Measurements from ENCODE around the genes CNTN4, TRNT1, LRRN1 and BHLHE40.

DNA sequence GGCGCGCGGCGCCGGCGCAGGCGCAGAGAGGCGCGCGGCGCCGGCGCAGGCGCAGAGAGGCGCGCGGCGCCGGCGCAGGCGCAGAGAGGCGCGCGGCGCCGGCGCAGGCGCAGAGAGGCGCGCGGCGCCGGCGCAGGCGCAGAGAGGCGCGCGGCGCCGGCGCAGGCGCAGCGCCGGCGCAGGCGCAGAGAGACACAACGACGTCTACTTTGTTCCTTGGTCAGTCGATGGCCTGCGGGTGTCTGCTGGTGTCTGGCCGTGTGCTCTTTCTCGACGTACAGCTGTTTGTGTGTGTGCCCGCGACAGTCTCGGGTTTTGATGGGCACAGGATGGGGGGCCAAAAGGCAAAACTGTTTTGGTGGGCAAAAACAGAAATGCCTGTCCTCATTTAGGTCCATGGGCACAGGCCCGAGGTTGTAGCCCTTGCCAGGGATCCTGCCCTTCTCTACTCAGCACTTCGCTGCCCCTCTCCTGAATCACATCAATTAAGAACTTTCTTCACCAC lies 184.9 kb upstream of the CHL1 start:
- RRBS, result no CpG with 5 or more reads among the region's 58 CpGs

DNA sequence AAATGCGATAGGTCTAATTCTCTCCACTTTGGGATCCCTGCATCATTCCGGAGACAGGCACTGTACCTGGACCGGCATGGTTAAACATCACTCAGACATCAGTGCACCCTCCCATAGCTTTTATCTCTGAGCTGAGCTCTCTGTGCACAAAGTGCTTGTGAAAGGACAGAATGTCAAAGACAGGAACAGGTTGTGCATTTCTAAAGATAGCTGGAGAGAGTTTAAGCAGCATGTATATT lies 65.4 kb upstream of the CHL1 start:
- RRBS, result no CpG with 5 or more reads among the region's 3 CpGs

DNA sequence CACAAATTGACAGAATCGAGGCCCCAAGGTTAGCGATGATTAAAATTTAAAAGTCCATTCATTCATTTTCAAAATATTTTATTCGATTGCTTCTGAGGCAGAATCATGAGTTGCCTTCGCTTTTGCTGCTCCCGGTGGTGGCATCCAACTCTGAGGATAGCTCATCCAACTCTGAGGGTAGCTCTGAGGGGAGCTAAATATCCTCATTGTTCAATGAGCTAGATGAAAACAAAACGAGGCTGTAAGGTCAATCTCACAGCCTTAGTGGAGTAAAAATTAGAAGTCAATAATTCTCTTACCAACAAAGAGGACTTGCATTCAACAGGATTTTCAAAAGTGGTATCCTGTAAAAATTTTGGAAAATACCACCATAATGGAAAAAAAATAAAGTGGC lies 869 bp upstream of the CHL1 start:
- RRBS, result no CpG with 5 or more reads among the region's 6 CpGs

GRCh38 chr3:535796-536447 lies 339.4 kb downstream of the CHL1 start:
- RRBS, result no CpG with 5 or more reads among the region's 48 CpGs

GRCh38 chr3:2098338-2099038 lies at the start of gene CNTN4:
Gene CNTN4 (plus strand): TSS chr3:2098866.
- RRBS, result 36% methylated on average over 30 of the region's 93 CpGs

DNA sequence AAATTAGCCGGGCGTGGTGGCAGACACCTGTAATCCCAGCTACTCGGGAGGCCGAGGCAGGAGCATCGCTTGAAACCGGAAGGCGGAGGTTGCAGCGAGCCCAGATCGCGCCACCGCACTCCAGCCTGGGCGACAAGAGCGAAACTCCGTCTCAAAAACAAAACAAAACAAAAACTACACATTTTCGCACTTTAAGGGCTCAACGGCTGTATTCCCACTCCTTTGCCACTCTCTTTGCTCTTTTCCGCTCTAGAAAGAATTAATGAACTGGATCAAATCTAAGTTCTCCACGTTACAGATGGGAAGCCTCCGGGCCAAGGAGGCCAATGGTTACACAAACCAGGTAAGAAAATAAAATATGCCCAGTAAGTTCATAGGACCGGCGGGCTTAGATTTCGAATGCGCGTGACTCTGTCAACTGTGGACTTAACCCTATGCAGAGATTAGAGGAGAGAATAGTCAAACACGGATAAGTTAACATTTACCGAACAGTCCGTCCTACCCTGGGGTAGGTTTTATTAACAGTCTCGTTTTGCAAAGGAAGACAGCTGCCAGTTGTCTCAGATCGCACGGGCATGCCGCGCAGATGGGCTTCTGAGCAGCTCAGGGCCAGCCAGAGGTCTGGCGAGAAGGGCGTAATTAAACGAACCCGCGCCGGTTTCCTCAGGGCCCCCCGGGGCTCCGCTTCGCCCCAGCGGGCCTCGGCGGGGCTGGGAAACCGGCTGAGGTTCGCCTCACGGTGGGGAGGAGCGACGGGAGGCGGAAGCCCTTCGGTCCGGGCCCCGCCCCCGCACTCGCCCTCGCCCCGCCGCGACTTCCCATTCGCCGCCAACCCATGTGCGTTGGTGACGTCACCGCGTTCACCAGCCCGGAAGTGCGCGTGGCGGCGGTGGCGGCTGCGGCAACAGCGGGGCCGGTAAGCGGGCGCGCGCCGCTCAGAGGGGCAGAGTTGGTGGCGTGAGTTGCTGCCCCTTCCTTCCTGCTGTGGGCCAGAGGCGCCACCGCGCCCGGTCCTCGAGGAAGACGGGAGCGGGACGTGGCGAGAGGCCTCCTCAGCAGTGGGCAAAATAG lies at the start of gene TRNT1:
TRNT1 (plus strand) TSS at position 866 of the 1,071 bp plus-strand sequence.
- RRBS, result 2% methylated on average over 49 of the region's 89 CpGs

DNA sequence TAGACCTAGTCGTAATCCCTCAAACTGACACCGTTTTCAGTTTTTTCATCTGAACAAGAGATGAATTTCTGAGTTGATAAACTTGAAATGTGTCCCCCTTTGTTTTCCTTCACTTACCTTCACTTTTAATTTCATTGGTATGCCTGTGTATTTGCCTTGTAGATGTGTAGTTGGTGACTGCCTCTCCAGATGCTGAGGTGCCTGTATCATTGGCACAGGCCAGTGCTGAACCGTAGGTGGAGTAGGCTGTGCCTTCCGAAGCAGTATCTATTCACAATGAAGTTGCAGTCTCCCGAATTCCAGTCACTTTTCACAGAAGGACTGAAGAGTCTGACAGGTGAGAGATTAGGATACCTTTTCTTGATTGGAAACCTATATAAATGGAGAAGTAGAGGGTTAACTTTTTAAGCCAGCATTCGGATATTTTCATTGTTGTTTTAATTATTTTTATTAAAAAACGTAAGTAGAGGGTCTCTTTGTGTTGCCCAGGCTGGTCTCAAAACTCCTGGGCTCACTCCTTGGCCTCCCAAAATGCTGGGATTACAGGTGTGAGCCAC lies 2.2 kb downstream of the TRNT1 start:
- RRBS, result no CpG with 5 or more reads among the region's 7 CpGs

DNA sequence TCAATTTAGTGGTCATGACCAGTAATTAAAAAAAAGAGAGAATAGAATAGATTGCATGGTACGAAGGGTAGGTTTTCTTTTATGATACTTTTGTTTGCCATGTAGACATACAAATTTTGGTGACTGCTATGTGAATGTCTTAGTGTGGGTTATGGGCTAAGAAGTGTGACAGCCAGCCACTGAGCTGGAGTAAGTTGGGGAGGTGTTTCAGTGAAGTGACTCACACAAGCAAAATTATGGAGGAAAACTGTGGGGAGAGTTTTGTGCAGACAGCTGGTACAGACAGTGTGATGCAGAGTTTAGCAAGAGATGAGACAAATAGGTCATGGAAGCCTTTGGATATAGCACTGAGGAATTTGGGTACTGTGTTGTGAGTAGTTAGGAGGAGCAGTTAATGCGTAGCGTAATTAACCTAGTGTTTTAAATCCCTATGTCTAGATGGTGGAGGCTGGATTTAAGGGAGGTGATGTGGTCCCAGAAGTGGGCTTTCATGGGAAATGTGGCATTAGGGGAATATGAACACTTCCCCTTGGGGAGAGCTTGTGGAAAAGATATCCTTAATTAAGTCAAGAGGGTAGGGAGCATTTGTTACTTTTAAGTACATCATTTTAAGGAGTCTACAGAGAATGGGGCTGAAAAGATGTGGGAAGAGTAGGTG lies 8.4 kb downstream of the TRNT1 start:
- RRBS, result no CpG with 5 or more reads among the region's 3 CpGs

DNA sequence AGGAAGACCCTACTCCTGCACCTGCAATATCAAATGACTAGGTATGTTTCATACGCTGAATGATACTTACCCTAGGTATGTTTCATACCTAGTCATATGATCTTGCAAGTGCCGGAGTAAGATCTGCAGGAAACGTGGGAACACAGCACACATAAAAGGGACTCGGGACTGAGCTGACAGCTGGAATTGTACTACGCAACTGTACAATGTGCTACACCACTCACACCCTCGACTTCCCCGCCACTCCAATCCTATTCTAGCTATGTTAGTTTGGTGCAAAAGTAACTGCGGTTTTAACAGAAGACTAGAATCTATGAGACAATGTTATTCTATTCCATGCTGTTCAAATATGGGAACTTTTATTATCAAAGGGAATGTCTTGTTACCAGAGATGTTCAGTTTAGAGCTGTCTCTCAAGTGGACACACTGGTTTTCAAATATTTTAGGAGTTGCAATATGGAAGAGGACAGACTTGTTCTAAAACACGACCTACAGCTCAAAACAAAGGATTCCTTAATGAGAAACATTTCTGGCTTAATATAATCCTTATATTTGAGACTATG lies 21.9 kb downstream of the CRBN start:
- RRBS, result no CpG with 5 or more reads among the region's 9 CpGs

DNA sequence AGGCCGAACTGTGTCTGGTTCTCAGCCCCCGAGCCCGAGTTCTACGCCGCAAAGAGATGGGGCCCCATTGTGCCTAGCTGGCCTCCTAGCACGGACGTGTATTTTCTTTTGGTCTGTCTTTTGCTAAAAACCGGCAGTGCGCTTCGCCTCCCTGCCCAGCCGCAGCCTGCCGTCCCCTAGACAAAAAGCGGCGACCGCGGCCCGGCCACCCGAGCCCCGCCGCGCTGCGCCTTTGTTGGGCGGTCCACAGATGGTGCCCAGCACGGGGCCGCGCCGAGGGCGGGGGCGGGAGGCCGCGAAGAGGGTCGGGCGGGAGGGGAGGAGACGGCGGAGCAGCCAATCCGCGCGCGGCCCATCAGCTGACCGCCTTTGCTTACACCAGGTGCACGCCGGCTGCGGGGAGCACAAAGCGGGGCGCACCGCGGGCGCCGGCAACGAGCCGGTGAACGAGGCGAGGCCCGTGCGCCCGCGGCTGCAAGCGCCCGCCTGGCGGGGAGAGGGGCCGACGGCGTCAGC lies at the start of gene LRRN1:
LRRN1 (plus strand) TSS at position 401 of the 516 bp plus-strand sequence.
- RRBS, result 1% methylated on average over 30 of the region's 63 CpGs

DNA sequence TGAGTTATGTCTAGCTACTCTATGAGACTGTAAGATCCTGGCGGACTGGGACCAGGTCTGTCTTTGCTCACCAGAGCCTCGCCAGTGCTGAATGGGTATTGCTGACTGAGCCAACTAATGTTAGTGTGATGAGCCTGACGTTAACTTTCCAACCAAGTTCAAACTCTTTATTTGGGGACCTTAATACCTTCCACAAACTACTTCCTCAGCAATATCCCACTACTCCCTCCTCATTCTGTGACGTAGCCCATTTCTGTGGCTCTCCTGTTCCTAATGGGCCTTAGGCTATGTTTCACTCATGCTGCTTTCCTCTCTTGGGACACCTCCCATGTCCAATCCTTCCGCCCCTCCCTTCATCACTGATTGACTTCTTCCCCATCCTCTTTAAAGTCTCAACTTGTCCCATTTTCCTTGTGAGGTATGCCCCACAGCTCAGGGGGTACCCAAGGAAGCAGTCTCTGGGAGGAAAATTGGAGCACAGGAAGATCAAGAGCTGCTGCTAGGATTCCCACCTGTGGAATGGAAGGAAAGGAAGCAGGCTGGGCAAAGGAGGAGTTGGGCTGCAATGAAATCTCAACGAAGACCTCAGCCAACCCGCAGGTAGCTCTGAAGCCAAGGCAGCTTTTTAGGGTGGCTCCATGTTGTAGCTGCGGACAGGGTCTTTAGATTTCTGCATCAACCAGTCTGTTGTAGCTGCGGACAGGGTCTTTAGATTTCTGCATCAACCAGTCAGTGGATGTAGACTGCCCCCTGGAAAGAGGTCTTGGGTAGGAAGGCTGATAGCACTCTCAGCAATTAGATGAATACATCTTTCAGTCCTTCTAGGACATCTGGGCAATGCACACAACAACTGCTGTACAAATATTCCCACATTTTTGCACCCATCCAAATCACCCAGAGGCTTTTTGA lies 36.0 kb downstream of the SETMAR start:
- RRBS, result no CpG with 5 or more reads among the region's 9 CpGs

- RRBS, result no CpG with 5 or more reads among the region's 9 CpGs
These were observed 49.2 kb downstream of the SUMF1 start for GRCh38 chr3:4417823-4418342.

DNA sequence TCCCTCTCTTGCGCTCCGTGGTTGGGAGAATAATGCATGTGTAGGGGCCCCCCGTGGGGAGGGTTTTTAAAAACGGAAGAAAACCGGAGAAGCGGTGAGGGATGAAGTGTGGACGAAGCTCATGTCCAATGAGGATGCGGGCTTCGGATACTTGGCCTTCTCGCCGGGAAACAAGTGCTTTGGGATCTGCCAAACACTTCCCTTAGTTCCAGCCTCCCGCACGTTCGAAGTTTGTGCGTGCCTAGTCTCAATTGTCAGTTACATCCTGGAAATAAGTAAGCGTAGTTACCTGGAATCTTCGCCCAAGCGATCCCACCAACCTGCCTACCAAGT lies 788 bp downstream of the ITPR1 start:
- RRBS, result 4% methylated on average over 7 of the region's 18 CpGs

GRCh38 chr3:4495375-4495583 lies 2.1 kb downstream of the ITPR1 start:
- RRBS, result no CpG with 5 or more reads among the region's 1 CpG

DNA sequence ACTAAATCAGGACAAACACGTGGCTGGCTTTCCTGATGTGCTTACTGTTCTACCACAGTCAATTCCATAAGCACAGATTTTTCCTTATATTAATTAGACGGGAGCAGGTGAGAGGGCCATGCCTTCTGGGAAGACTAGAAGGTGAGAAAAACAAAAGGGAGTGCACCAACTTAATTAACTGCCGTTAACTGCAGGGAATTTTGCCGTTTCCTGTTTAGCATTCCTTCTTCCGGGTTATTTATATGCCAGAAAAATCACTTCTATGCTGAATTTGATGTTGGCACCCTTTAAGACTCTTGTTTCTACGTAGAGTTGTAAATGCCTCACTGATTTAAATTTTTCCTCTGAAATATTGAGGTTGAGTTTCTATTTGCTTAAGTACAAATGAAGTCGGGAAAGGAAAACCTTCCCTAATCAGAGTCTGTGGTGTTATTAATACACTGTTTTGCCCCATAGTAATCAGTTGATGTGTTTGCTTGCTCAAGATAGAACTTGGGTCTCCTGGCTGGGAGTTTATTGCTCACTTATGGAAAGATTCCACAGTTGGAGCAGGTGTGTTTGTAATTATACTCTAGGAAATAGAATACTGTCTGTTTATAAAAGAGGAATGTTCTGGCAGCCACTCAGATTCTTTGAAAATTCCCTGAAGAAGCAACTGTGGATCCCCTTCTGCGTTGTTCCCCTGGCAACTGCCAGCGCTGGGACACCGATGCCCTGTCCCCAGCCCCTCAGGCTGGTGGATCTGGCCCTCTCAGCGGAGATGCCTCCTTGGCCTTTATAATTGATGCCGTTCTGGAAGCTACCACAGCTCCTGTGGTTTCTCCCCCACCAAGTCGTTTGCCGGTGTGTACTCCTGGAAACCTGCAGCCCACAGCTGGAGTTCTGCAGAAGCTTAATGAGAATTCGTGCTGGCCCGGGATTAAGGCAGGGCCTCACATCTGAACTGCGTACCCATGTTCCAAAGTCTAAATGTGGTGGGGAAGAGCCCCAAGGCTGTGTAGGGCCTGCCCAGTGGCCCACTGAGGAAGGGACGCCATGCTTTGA lies 225.8 kb downstream of the ITPR1 start:
- RRBS, result 14% methylated on average over 3 of the region's 18 CpGs

- RRBS, result no CpG with 5 or more reads among the region's 10 CpGs
These were observed 230.4 kb upstream of the BHLHE40 start for GRCh38 chr3:4748835-4749315.

GRCh38 chr3:4756968-4758059 lies 221.9 kb upstream of the BHLHE40 start:
- RRBS, result no CpG with 5 or more reads among the region's 13 CpGs

- RRBS, result no CpG with 5 or more reads among the region's 9 CpGs
These were observed 206.2 kb upstream of the BHLHE40 start for GRCh38 chr3:4773032-4773522.

- RRBS, result 2% methylated on average over 12 of the region's 68 CpGs
These were observed at the start of gene BHLHE40 for GRCh38 chr3:4979052-4980057. Gene BHLHE40 (plus strand): TSS chr3:4979437.

- RRBS, result 1% methylated on average over 18 of the region's 53 CpGs
These were observed 7.6 kb downstream of the BHLHE40 start for GRCh38 chr3:4986432-4987674.